OCI-LY7 (cell line): ENCODE data around the gene RNFT2.

- PRO-cap: no peak
- RAMPAGE, long total RNA: no peak
Observed at GRCh38 chr12:116635476-116636130, 76.4 kb downstream of the MAP1LC3B2 start.

DNA sequence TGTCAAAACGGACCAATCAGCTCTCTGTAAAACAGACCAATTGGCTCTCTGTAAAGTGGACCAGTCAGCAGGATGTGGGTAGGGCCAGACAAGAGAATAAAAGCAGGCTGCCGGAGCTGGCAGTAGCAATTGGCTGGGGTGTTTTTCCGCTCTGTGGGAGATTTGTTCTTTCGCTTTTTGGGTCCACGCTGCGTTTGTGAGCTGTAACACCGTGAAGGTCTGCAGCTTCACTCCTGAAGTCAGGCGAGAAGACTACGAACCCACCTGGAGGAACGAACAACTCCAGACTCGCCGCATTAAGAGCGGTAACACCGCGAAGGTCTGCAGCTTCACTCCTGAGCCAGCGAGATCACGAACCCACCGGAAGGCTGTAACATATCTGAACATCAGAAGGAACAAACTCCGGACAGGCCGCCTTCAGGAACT lies 76.4 kb downstream of the SPRING1 start:
- PRO-cap: no peak
- RAMPAGE, long total RNA: no peak

- PRO-cap: no peak
- RAMPAGE, long total RNA: no peak
Observed at GRCh38 chr12:116662463-116663404, 75.1 kb downstream of the SPRING1 start.

- PRO-cap: bidirectional peak, plus-strand start at chr12:116738349, minus-strand start at chr12:116738023; bidirectional peak, plus-strand start at chr12:116738639, minus-strand start at chr12:116738534
- RAMPAGE, long total RNA: no peak
Observed at GRCh38 chr12:116737588-116738911, at the start of gene RNFT2. Gene RNFT2, plus strand, starts transcription at chr12:116738315.

DNA sequence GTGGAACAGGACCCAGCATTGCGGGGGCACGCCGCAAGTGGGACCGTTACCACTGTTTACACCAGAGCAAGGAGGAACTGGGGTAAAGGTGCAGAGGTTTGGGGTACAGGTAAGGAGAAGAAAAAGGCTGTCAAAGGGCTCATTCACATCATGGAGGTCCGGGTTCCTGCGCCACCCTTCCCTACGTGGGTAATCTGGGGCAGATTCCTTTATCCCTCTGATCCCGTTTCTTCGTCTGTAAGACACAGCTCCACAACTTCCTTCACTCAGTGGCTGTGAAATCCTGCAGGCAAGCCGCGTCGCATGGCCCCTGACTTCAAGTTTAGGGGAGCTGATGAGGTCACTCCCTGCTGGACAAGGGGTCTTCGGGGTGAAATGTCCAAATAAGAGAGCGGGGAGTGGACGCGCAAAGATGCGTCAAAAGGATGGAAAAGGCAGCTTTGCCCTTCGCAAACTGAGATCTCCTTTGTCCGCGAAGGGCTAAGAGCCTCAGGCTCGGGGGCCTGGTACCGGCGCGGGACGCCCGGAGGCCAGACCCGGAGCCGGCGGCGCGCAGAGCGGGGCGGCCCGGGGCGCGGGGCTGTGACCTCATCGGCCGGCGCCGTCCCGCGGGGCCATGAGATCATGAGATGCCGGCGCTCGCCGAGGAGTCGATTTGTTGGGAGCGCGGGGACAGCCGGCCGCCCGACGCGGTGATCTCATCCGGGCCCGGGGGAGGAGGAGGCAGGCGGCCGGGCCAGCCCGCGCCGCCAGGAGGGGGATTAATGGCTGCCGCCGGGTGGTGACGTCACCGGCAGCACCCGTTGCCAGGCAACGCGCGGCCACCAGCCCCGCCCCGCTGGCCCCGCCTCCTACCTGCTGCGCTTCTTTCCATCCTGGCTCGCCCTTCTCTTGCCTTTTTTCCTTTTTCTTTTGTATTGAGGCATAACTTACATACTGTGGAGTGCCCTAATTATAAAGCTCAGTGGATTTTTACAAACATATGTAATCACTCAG lies 62.1 kb downstream of the HRK start:
- PRO-cap: bidirectional peak, plus-strand start at position 591 of the sequence, minus-strand start at position 559 of the sequence; unidirectional peak, minus-strand start at position 763 of the sequence
- RAMPAGE, long total RNA: no peak

DNA sequence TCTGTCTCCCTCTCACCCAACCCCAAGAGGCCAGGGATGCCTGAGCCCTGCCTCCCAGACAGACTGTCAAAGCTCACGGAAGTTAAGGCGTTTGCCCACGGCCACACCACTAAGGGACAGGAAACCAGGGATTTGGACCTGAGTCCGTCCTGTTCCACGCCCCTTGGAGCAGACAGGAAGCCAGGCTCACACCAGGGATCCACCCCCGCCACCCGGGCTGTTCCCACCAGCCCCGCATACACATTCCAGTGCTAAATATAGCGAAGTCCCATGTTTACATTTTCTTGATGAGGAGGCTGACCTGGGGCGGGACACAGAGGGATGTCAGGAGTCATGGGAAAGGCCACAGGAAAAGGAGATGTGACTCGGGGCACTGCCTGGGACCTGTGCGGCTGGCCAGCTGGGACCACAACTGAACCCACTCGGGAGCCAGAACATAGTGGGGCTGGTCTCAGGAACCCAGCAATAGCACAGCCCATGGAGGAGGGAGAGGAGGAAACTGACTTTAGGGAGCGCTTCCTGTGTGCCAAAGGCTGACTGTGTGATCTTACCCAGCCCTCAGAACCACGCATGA lies 51.0 kb downstream of the TESC start:
- PRO-cap: no peak
- RAMPAGE, long total RNA: no peak

GRCh38 chr12:117051360-117051999 lies 47.7 kb downstream of the TESC start:
- PRO-cap: no peak
- RAMPAGE, long total RNA: no peak

DNA sequence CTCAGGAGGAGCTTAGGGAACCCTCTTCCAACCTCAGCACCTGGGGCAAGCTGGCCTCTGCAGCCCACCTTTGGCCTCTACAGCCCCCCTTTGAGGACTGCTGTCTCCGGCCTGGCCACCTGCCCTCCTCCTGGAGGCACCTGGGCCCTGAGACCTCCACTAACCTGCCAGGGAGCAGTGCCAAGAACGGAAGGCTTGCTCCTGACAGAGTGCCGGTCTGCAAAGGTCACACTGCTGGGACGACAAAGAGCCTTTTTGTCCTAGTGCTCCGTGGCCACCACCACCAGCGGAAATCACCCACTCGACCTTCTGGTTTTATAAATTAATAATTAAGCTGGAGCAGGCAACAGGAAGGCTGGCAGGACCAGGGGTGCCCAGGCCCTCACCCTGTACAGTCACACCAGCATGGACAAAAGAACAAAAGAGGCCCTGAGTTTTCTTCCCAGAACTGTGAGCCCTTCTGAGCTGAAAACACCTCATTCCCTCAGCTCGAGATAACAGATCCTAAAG lies 8.3 kb downstream of the TESC start:
- PRO-cap: no peak
- RAMPAGE, long total RNA: no peak

DNA sequence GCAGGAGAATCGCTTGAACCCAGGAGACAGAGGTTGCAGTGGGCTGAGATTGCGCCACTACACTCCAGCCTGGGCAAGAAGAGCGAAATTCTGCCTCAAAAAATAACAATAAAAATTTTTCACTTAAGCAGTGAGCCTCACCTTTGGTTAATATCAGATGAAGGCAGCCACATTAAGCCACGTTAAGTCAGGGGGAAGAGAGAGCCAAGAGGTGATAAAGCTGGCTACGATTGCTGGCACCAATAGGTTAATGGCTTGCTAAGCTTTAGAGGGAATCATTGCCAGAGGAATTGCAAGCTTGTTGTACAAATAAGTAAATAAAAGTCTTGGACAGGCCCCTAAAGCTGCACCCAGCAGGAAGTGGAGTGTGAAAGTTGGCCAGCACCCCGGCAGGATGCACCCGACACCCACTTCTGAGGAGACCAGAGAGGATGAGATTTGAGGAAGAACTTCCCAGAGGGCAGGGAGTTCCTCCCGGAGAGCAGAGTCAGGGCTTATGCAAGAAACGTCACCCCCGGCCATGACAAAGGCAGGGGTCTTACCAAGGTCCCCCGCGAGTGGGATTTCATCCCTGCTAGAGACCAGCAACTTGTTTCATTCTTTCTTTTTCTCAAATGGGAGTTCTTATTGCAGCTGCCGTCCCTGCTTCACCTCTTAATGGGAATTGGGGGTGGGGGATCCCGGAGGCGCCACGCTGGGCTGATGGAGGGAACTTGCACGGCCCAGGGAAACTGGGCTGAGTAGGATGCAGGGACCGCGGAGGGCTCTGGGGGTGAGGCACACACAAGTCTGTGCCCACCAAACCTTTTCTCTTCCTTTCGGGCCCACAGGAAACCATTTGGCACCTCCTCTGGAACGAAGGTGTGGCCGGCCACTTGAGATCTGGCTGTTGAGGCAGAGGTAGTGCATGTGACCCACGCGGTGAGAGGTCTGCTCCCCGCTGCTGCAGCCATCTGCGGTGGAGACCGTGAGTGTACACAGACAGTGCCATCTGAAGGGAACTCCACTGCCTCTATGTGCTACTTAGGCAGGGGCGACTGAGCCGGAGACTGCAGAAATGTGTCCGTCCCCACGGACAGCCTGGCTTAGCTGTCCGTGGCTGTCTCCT lies 41.7 kb upstream of the TESC start:
- PRO-cap: no peak
- RAMPAGE, long total RNA: no peak

GRCh38 chr12:117157719-117158229 lies 32.5 kb downstream of the FBXO21 start:
- PRO-cap: no peak
- RAMPAGE, long total RNA: no peak

GRCh38 chr12:117169398-117170081 lies 20.7 kb downstream of the FBXO21 start:
- PRO-cap: no peak
- RAMPAGE, long total RNA: no peak

DNA sequence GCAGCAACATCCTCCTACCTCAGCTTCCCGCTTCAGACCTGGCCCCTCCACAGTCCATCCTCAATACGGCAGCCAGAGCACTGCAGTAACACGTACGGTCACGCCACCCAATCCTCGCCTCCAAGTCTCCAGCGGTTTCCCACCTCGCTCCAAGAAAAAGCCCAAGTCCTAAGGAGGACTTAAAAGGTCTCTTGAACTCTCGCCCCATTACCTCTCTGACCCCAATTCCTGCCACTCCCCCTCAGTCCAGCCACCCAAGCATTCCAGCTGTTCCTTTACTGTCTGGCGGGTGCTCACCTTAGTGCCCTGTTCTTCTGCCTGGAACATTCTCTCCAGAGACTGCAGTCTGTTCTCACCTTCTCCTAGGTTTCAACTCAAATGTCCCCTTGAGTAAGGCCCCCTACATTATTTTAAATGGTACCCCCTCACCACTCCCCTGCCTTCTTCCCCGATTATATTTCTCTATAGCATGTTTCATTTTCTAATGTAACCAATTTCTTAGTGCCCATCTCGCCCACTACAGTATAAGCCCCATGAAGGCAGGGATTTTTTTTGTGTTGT lies 11.8 kb downstream of the FBXO21 start:
- PRO-cap: no peak
- RAMPAGE, long total RNA: no peak

GRCh38 chr12:118034703-118035883 lies 18.6 kb downstream of the RFC5 start:
- PRO-cap: no peak
- RAMPAGE, long total RNA: no peak

GRCh38 chr12:118053034-118054010 lies 7.7 kb downstream of the WSB2 start:
- PRO-cap: no peak
- RAMPAGE, long total RNA: no peak

GRCh38 chr12:118064725-118065665 lies 4.0 kb upstream of the WSB2 start:
- PRO-cap: no peak
- RAMPAGE, long total RNA: no peak

DNA sequence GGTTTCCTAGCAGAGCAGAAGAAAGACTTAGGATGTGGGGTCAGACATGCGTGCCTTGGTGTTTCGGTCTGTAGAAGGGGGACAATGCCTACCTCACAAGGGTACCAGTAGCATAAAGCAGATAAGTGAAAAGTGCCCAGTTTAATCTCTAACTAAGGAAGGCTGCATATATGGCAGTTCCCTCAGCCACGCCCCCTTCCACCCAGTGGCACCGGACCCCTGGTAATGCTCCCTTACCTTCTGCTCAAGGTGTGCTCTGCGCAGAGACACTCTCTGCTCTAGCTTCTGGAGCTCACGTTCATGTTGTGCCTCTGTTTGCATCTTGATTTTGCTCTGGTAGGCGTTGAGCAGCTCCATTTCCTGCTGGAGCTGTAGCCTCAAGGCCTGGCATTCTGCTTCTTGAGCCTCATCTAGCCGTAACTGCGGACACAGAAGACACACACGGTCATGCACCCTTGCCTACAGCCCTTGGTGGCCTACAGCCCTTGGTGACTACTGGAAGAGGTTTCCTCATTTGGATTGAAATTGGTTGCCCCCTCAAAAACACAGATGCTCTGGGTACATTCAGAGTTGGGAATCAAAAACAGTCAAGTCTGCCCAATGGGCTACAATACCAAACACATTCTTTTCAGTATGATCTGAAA lies 16.2 kb downstream of the PEBP1 start:
- PRO-cap: no peak
- RAMPAGE, long total RNA: no peak

- PRO-cap: no peak
- RAMPAGE, long total RNA: no peak
Observed at GRCh38 chr12:118160017-118160463, 24.1 kb downstream of the PEBP1 start.

- PRO-cap: no peak
- RAMPAGE, long total RNA: no peak
Observed at GRCh38 chr12:118377725-118378268, 1.4 kb downstream of the SUDS3 start.

- PRO-cap: no peak
- RAMPAGE, long total RNA: no peak
Observed at GRCh38 chr12:118980113-118980951, 1.0 kb upstream of the SRRM4 start.

GRCh38 chr12:119177941-119178317 lies 802 bp upstream of the HSPB8 start:
- PRO-cap: no peak
- RAMPAGE, long total RNA: no peak